Liver (tissue), 9 donors: ENCODE results near the genes MEGF6 and TP73.

- PRO-cap, 5 experiments, result peak in 3 of 5 experiments; most common minus-strand start chr1:2960222 (in 3)
- RAMPAGE, long total RNA, 2 experiments, result no peak in any of the 2 experiments
- RRBS, result no CpG with 5 or more reads among the region's 21 CpGs
Observed at GRCh38 chr1:2959906-2960292, 61.4 kb upstream of the ACTRT2 start.

GRCh38 chr1:3089294-3089962 lies 20.4 kb downstream of the PRDM16 start:
- PRO-cap, 5 experiments, result no peak in any of the 5 experiments
- RAMPAGE, long total RNA, 2 experiments, result no peak in any of the 2 experiments
- RRBS, result 81% methylated on average over 9 of the region's 24 CpGs

DNA sequence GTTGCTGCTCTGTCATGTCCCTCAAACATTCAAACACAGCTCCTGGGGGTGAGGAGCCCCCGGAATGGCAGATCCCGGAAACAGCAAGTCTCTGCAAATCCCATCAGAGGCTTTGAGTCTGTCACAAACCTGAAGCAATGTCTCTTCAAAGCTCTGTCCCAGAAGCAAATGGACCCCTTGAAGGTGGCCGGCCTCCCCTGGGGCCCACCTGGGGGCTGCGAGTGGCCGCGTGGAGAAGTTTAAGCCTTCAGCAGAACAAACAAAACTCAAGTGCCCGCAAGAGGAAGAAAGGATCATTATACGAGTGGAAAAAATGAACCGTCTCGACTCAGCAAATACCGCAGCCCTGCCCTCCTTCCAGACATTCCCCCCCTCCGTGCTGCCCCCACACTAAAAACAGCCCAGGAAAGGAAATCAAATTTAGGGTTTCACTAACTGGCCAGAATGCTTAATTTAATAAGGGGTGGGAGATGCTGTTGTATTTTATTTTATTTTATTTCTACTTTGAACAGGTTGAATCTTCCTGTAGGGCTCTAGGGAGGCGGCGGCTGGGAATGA lies 53.4 kb downstream of the PRDM16 start:
- PRO-cap, 5 experiments, result peak in 2 of 5 experiments; most common plus-strand start position 220 of the sequence (in 2)
- RAMPAGE, long total RNA, 2 experiments, result no peak in any of the 2 experiments
- RRBS, result 93% methylated on average over 1 of the region's 14 CpGs

DNA sequence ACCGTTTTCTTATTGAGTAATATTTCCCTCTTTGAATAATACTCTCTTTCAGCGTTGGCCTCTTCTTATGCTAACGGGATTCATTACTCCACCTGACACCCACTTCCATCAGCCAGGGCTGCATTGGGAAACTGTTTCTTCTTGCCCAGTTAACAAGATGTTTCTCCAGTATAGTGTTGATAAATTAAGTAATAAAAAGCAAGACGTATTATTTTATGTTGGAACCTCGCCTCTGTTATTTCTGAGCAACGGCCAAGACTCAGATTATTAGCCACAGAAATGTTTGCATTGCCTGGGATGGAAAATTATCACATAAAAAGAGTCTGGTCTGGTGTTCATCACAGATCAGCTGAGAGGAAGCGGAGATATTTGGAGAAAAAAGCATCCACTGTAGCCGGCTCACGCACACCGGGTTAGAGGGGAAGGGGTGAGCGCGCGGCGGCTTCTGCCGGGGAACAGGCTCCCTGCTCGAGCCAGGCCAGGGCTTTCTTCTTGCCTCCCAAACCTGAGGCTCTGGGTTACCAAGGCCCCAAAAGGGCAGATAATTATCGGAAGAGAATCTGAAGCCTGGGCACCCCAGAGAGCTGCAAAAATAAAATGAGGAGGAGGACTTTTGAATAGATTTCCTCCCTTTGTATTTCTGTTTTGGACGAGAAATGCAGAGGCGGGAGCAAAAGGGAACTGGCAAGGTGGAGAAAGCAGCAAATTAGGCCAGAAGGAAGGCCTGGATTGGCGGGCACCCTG lies 189.5 kb downstream of the PRDM16 start:
- PRO-cap, 5 experiments, result no peak in any of the 5 experiments
- RAMPAGE, long total RNA, 2 experiments, result no peak in any of the 2 experiments
- RRBS, result 94% methylated on average over 6 of the region's 20 CpGs

DNA sequence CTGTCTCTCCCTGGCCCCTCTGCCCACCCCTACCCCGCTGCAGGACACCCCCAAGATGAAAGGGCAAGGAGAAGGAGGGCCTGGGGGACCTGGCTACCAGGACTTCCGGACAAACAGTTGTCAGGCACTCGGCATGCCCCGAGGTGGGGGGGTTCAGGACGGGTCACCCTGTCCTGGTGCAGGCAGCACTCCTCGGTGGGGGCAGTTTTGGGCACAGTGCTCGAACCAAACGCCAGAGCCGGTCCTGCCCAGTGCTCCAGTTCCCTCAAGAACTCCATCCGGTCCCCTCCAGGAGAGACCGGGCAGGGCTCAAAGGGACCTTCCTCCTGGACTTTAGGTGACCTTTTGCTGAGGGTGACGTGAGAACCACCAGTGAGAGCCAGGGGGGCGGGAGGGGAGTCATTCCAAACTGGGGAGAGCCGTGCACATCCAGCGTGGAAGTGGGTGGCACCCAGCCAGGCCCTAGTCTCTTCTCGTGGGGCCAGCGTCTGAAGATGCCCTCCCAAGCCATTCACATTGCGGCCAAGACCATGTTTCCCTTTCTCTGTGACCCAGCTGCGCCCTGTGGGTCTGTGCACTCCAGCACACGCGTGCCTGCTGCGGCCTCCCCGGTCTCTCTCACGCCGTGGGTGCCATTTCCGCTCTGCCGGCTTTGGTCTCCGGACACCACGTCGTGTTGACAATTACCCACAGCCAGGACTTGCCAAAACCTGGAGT lies 178.9 kb upstream of the ARHGEF16 start:
- PRO-cap, 5 experiments, result no peak in any of the 5 experiments
- RAMPAGE, long total RNA, 2 experiments, result no peak in any of the 2 experiments
- RRBS, result 98% methylated on average over 4 of the region's 30 CpGs

- PRO-cap, 5 experiments, result no peak in any of the 5 experiments
- RAMPAGE, long total RNA, 2 experiments, result no peak in any of the 2 experiments
- RRBS, result no CpG with 5 or more reads among the region's 11 CpGs
Observed at GRCh38 chr1:3314049-3314371, 140.5 kb upstream of the ARHGEF16 start.

DNA sequence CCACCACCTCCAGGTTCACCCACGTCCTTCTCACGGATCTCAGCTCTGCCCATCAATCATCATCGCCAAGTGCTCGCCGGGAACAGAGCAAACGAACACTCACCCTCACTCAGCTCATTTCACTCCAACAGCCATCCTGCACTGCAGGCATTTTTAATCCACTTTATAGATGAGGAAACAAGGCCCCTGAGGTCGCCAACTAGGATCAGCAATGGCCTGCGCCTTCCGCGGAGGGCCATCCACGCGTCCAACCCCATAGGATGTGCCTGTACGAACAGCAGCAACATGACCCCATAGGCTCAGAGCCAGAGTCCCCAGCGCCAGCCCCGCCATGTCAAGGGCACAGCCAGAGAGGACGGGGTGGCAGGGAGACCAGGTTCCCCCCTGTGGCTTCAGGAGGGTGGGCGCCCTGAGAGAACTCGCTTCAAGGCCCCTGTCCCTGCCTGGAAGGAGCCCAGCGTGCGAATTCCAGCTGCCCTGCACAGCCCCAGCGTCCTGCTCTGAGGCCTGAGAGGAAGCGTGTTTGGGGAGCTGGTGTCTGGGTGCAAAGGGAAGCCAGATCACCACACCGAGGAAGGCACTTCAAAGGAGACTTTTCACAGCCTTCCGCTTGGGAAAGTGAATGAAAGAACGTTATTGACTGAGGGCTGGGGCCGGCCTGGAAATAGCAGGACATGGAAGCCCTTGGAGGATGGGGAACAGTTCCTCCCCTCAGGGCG lies 119.6 kb upstream of the ARHGEF16 start:
- PRO-cap, 5 experiments, result no peak in any of the 5 experiments
- RAMPAGE, long total RNA, 2 experiments, result no peak in any of the 2 experiments
- RRBS, result 17% methylated on average over 1 of the region's 27 CpGs

DNA sequence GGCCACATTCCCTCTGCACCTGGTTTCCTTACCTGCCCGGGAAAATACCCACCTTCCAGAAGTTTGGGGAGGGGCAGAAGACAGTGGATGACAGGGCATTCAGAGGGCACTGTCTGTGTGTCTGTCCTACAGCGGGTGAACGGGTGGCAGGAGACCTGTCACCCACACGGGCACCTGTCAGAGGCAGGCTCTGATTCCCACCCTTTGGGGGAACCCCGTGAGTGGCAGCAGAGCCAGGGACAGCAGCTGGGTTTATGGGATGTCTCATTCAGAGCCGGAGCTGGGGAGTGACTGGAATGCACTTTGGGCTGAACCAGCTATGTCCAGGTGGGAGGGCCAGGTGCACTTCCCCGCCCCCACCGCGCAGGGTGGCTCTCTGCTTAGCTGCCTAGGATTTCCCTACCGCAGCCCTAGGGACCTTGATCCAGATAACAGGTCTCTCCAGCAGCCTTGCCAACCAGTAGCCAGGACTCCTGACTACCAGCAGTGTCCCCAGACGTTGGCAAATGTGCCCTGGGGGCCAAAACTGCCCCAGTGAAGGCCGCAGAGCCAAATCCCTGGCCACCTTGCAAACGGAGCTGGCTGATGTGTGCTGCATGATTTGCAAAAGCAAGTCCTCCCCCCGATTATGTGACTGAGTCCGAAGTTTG lies 2.2 kb downstream of the ARHGEF16 start:
- PRO-cap, 5 experiments, result no peak in any of the 5 experiments
- RAMPAGE, long total RNA, 2 experiments, result no peak in any of the 2 experiments
- RRBS, result 78% methylated on average over 1 of the region's 15 CpGs

DNA sequence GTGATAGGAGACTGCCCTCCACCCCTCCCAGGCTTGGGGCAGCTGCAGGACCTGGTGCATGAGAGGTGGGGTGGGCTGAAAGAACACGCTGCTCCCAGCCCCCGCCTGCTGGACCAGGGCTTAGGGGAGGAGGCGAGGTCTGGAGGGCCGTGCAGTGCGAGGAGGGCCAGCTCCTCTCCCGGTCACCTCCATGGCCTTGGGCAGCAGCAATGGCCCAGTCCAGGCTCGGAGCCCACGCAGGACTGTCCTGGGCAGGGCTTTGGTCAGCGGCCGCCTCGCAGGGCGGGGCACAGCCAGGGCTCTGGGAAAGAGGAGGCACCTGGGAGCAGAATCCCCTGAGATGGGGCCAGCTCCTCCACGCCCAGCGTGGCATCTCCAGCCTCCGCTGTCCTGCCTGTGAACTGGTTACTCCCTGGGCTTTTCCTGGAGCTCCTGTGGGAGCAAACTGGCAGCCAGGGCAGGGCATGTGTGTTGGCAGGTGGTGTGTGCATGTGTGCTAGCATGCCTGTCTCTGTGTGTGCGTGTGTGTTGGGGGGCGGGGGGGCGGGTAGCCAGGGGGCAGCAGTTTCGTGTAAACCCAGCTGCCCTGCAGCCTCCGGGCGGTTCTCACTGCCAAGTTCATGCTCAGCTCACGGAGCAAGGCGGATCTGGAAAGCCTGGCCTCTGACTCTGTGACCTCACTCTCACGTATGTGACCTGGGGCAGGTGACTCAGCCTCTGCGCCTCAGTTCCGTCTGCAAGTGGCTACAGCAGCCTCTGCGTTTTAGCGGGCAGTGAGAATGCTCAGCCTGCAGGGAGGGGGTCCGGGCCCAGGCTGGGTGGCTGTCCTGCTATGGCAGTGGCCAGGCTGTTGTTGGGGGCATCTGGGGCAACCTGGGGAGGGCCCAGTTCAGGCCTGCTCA lies 27.6 kb downstream of the ARHGEF16 start:
- PRO-cap, 5 experiments, result no peak in any of the 5 experiments
- RAMPAGE, long total RNA, 2 experiments, result no peak in any of the 2 experiments
- RRBS, result 48% methylated on average over 3 of the region's 29 CpGs

GRCh38 chr1:3504007-3504718 lies 49.7 kb downstream of the ARHGEF16 start:
- PRO-cap, 5 experiments, result no peak in any of the 5 experiments
- RAMPAGE, long total RNA, 2 experiments, result no peak in any of the 2 experiments
- RRBS, result 80% methylated on average over 5 of the region's 28 CpGs

DNA sequence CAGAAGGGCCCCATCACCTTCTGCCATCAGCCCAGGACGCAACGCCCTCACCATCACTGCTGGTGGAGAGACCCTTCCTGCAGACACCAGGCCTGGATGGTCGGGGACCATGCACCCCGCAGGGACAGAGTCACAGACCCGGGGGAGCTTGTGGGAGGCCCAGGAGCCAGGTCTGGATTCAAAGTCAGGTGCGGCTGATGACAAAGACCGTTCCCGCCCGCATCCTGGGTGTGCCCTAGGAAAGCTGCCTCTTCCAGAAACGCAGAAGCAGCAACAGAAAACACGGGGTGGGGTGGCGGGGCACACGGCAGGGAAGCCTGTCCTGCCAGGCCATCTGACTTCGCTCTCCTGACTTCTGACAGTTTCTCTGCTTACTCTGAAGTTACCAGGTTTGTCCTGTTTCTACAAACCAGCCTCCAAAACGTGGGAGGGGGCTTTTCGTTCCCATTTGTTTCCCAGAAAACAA lies 49.8 kb downstream of the MEGF6 start:
- PRO-cap, 5 experiments, result no peak in any of the 5 experiments
- RAMPAGE, long total RNA, 2 experiments, result no peak in any of the 2 experiments
- RRBS, result no CpG with 5 or more reads among the region's 16 CpGs

GRCh38 chr1:3611134-3612056 lies at the start of gene MEGF6:
Gene MEGF6, minus strand, starts transcription at chr1:3611508.
- PRO-cap, 5 experiments, result no peak in any of the 5 experiments
- RAMPAGE, long total RNA, 2 experiments, result no peak in any of the 2 experiments
- RRBS, result 4% methylated on average over 32 of the region's 94 CpGs

- PRO-cap, 5 experiments, result peak in 3 of 5 experiments; most common plus-strand start chr1:3652999 (in 3)
- RAMPAGE, long total RNA, 2 experiments, result no peak in any of the 2 experiments
- RRBS, result 2% methylated on average over 69 of the region's 142 CpGs
Observed at GRCh38 chr1:3652002-3653272, at the start of gene TP73. Gene TP73, plus strand, starts transcription at chr1:3652516.

GRCh38 chr1:3678935-3679582 lies 26.7 kb downstream of the TP73 start:
- PRO-cap, 5 experiments, result no peak in any of the 5 experiments
- RAMPAGE, long total RNA, 2 experiments, result no peak in any of the 2 experiments
- RRBS, result no CpG with 5 or more reads among the region's 24 CpGs

GRCh38 chr1:3718012-3718495 lies 34.2 kb upstream of the CCDC27 start:
- PRO-cap, 5 experiments, result no peak in any of the 5 experiments
- RAMPAGE, long total RNA, 2 experiments, result no peak in any of the 2 experiments
- RRBS, result 30% methylated on average over 4 of the region's 33 CpGs

- PRO-cap, 5 experiments, result no peak in any of the 5 experiments
- RAMPAGE, long total RNA, 2 experiments, result no peak in any of the 2 experiments
- RRBS, result 82% methylated on average over 3 of the region's 27 CpGs
Observed at GRCh38 chr1:3778790-3779766, 6.5 kb downstream of the SMIM1 start.

DNA sequence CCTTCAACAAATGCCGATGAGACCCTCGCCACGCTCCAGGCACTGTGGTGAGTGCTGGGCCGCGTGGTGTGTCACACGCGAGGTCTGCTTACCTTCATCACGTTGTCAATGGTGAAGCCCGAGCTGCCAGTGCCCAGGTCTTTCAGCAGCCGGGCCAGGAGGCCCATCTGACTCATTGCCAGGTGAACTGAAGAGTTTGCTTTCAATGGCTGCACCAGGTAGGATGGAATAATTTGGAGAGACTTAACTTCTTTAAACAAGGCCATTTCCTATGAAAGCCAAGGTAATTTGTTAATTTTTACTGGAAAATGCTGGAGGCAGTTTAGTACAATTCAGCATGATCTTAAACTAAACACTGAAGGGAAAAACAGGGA lies 26.1 kb downstream of the CEP104 start:
- PRO-cap, 5 experiments, result no peak in any of the 5 experiments
- RAMPAGE, long total RNA, 2 experiments, result no peak in any of the 2 experiments
- RRBS, result no CpG with 5 or more reads among the region's 10 CpGs

DNA sequence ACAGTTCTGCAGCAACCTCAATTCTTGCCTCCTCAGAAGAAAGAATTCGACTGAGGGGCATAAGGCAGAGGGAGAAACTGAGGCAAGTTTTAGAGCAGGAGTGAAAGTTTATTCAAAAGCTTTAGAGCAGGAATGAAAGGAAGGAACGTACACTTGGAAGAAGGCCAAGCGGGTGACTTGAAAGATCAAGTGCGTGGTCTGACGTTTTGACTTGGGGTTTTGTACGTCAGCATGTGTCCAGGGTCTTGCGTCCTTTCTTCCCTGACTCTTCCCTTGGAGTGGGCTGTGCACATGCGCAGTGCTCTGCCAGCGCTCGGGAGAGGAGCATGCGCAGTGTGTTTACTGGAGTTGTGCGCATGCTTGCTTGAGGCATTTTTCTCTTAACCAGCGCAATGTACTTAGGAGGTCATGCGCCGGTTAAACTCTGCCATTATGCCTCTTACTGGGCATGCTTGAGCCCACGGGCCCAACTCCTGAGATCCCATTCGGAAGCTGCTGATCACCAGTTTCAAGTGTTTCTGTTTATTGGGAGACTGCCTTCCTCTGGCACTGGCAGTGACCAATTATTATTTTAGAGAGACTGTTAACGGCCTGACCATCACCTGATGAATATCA lies 242.6 kb upstream of the AJAP1 start:
- PRO-cap, 5 experiments, result no peak in any of the 5 experiments
- RAMPAGE, long total RNA, 2 experiments, result no peak in any of the 2 experiments
- RRBS, result no CpG with 5 or more reads among the region's 18 CpGs

DNA sequence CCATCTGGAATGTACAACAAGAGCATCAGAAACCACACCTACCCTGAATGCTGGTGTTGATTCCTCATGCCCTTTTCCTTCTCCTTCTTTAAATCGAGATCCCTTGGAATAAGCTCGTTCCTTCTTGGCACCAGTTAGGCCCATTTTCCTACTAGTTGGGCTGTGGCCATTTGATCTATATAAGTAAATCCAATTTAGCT lies 170.4 kb upstream of the AJAP1 start:
- PRO-cap, 5 experiments, result no peak in any of the 5 experiments
- RAMPAGE, long total RNA, 2 experiments, result no peak in any of the 2 experiments
- RRBS, result no CpG with 5 or more reads among the region's 2 CpGs

- PRO-cap, 5 experiments, result no peak in any of the 5 experiments
- RAMPAGE, long total RNA, 2 experiments, result no peak in any of the 2 experiments
- RRBS, result no CpG with 5 or more reads among the region's 24 CpGs
Observed at GRCh38 chr1:4637987-4638543, 16.3 kb upstream of the AJAP1 start.